Measurements from ENCODE around the gene FAM217B.

GRCh38 chr20:59165973-59166632 lies 2.5 kb downstream of the ZNF831 start:
- PRO-cap, result no peak

DNA sequence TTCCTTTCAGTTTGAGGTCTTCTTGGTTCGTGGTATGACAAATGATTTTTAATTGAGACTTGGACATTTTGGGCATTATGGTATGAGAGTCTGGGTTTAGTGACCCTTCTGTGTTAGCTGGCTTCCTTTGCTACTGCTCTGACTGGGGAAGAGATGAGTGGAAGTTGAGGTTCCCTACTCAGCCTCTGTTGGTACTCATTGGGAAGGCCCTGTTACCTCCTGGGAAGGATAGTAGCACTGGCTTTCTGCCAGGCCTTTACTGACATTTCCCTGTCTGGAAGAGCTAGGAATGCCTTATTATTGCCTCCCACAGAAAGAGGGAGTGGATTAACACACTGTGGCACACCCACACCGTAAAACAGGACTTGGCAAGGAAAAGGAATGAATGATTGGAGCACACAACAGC lies 12.1 kb downstream of the ZNF831 start:
- PRO-cap, result no peak

DNA sequence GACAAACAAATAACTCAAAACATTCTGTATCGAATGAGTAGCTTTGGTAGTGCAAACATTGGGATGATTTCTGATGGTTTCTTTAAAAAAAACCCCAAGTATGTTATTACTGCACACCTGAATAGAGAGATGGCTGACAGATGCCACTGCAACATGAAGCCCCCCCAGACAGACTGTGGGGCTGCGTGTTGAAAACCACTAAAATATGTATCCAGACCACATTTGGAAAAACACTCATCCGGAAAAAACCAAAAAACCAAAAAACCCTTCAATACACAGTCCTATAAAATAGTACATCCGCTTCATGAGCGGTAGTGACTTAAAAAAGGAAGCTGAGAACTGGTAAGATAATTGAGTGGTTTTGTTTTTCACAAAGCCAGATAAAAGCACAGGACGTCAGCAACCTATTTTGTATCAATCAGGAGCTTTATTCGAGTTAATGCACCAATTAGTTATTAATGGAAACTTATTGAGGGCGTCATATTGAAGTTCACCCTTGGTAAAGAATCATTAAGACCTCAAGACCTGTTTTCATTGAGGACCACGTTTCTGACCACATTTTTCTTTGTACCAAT lies 47.0 kb upstream of the EDN3 start:
- PRO-cap, result no peak

GRCh38 chr20:59402571-59403111 lies 102.2 kb downstream of the EDN3 start:
- PRO-cap, result no peak

DNA sequence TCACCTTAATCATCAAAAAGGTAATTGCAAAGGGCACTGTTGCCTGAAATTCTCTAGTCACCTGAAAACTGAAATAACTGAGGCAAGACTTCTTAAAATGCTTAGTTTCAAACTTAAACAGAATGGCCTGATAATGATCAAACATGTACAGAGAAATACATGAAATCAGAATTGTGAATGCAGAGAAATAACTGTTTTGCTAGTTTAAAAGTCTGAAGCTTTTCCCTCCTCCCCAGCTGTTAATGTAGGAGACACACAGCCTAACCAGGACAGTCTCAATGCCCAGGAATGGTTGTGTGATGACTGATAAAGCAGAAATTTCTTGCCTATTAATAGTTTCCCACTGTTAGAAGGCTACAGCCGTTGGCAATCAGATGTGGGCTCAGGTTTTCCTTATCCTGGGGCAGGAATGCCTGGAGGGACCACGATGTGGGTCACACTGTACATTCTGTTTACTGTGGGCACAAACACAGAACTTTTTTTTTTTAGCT lies 2.0 kb downstream of the PPP1R3D start:
- PRO-cap, result no peak

GRCh38 chr20:59940096-59941471 lies at the start of gene FAM217B:
FAM217B (plus strand) TSS chr20:59940389.
- PRO-cap, result bidirectional peak, plus-strand start at chr20:59940420, minus-strand start at chr20:59940293; bidirectional peak, plus-strand start at chr20:59940911, minus-strand start at chr20:59940828

DNA sequence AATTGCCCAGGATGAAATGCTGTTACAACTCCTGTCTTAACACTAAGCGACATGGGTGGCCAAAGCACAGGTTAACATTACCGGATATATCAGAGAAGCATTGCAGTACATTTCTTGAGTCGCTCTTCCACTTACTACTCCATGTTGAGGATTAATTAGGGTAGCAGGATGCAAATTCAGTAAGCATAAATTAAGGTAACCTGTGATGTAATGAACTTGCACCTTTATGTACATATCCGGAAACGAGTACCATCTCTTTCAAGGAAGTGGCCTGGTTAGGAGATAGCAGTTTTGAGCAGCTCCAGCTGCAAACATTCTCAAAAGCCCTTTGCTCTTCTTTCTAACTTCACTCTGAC lies 8.6 kb downstream of the FAM217B start:
- PRO-cap, result no peak

GRCh38 chr20:59994449-59995295 lies 36.4 kb downstream of the CDH26 start:
- PRO-cap, result no peak

- PRO-cap, result no peak
Observed at GRCh38 chr20:60041039-60042222, 83.2 kb downstream of the CDH26 start.

- PRO-cap, result no peak
Observed at GRCh38 chr20:60057834-60058822, 99.9 kb downstream of the CDH26 start.

- PRO-cap, result no peak
Observed at GRCh38 chr20:61501768-61502308, 249.8 kb downstream of the CDH4 start.

- PRO-cap, result no peak
Observed at GRCh38 chr20:62117474-62118322, 4.6 kb upstream of the LSM14B start.

GRCh38 chr20:62134076-62135196 lies 8.8 kb downstream of the PSMA7 start:
- PRO-cap, result no peak

DNA sequence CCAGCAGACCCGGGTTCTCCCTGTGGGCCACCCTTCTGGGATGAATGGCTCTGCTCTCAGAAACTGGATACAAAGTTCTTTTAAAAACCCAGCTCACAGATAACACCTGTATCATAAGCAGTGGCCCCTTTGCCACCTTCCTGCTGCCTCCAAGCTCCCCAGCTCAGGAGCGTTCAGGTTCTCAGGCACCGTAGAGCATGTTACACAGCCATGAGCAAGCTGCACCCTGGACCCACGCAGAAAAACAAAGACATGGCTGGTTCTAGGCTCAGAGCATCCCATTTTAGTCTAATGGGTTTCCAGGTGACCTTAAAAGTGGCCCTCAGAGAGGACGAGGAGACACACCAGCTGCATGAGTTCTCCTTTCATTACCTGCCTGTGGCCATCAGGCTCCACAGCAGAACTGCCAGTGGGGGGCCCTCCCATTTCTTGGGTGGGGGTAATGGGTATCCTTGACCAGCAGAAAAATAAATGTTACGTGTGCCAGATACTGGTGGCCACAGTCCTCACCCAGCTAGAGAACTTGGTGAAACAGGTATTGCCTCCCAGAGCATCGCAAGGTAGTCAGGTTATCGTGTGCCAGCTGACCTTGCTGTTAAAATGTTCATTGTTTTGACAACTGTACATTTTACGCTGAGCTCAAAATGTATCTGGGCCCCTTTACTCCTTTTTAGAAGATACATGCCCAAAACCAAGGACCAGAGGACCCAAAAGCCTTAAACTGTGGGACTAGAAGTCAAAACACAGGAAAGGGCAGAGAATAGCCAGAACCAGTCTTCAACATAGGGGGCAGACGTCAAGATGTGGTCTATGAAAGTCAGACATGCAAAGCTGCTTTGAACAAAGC lies 7.4 kb downstream of the PSMA7 start:
- PRO-cap, result no peak

DNA sequence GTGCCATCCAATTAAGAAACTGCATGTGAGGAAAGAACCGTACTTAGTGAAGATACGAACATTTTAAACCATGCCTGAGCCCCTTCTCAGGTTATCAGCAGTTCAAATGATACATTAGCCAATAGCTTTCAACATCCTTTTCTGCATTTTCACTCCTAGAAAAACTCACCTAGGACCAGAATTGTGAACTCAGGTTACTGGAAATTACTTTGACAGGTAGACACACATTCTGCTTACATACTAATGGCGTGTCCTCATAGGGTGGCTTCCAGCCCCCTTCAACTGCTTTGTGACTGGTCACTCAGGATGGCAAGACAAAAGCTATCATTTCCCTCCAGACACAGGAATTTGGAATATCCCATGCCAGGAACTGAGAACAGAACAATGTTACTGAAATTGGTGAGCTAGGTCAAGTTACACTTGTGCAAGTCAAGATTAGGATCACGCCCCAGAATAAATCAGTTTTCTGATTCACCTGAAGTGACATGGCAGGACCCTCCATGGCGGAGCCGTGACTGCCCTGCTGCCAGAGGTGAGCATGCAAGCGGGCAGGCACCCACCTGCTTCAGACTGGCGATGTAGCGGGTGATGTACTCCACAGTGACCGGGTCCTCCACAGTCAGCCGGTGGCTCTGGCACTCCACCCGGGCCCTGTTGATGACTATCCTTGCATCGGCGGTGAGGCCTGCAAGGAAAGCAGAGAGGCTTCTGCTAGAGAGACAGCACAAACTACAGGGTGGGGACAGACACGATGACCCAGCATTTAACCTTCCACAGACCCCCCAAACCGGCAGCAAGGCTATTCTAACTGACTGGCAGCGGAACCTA lies 3.8 kb downstream of the PSMA7 start:
- PRO-cap, result no peak

GRCh38 chr20:62179470-62180144 lies 3.2 kb upstream of the MTG2 start:
- PRO-cap, result no peak

DNA sequence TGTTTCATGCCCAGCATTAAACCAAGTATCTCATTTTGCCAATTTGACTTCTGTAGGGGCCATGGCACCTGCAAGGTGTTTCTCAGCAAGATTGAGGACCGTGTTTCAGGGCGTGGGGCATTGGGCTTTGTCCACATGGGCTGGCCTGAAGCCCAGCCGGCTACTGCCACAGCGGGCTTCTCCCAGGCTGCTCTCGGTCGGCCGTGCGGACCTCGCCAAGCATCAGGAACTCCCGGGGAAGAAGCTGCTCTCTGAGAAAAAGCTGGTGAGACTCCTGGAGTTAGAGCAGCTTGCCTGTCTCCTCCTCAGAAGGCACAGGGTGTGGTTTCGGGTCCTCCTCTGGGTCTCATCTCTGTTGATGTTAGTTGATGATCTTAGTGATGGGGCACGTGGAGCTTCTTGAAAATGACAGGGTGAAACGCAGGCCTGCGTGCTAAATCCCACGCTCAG lies 10.6 kb downstream of the MTG2 start:
- PRO-cap, result no peak

DNA sequence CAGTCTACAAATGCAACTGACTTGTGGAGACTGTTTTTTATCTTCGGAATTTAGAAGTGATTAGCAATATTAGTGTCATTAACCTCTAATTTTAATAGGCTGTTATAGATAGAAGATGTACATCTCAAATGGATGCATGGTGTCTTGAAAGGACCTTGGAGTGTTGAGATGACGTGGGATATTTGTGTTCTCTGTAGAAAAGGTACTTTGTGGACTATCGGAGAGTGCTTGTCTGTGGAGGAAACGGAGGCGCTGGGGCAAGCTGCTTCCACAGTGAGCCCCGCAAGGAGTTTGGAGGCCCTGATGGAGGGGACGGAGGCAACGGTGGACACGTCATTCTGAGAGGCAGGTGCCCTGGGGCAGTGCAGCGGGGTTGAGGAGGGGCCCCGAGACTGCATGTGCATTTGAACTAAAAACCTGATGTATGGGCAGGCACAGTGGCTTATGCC lies 12.8 kb downstream of the MTG2 start:
- PRO-cap, result no peak

- PRO-cap, result unidirectional peak, plus-strand start at chr20:62239077
Observed at GRCh38 chr20:62238821-62239245, 512 bp downstream of the OSBPL2 start.

- PRO-cap, result no peak
Observed at GRCh38 chr20:62318575-62319216, 15.9 kb downstream of the ADRM1 start.